ENCODE measurements around a stretch of chr10.

DNA sequence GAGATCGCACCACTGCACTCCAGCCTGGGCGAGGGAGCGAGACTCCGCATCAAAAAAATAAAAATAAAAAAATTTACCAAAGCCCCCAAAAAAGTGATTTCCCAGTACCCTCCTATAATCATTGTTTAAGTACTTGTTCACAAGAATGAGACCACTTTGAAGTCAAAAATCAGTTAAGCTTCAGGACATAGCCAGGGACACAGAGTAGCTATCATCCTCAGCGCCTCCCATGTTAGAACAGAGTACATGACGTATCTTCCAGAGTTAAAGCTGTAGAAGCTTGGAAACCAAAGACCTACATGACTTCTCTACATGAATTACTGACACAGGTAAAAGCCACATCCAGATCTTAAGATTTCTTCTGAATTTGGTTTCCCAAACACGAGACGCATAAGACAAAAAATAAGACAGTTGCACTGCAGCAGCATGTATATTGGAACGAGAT, 10.0 kb upstream of the EPC1 start:
- PRO-cap = no peak

DNA sequence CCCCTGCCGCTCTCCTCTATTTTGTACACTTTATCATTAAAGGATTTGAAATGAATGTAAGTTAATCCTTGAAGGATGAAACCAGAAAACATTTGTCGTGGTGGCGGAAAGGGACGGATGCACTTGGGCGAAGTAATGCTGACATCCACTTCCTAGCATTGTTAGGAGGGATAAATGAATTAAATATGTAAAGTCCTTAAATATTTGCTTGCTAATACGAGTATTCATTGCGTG, 553 bp downstream of the CCDC7 start:
- PRO-cap = no peak

GRCh38 chr10:32459308-32459558, 13.3 kb downstream of the CCDC7 start:
- PRO-cap = no peak

DNA sequence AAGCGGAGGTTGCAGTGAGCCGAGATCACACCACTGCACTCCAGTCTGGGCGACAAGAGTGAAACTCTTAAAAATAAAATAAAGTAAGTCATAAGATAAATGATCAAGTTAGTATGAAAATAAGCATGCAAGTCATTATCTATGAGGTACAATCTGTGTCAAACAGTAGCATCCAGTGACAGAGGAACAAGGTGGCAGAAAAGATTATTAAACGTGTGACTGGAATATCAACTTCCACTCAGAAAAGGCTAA, 30.4 kb downstream of the ITGB1 start:
- PRO-cap = no peak

DNA sequence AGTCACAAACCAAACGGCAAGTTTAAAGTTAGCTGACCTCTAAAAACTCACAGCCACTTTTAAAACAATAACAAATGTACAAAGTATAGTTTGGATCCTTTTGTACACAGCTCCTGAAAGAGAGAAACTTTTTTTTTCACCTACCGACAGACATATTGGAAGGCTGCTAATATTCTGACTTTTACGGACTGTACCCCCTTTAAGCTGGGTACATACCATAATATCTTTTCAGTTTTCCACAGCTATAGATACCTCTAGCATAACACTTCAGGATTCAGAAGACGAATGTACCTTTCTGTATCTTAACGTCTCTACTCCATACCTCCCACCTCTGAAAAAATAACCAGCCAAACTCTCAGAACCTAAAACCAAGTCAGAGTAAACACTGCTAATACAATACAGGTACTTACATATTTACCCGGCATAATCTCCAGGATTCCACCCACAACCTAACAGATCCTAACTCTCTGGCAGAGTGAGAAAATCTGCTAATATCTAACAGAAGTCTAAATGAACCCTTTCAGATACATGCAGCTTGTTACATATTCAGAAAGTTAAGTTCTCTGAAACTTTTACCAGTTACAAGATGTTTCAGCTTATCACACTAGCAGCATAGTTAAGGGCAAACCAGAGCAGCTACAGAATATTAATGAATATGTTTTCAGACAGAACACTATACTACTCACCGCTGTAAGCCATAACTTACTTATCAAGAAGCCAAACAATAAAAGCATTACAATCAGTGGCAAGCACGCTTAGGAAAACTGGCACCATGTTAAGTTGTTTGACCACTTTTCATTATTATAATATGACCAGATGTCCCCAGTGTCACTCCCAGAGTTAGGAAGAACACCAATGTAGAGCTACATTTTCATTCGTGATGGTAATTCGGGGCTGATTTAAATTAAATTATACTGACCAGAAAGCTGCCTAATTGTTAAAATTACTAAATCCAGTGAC, 2.9 kb downstream of the ITGB1 start:
- PRO-cap = no peak

GRCh38 chr10:32961332-32962528, 3.7 kb upstream of the ITGB1 start:
- PRO-cap = no peak

DNA sequence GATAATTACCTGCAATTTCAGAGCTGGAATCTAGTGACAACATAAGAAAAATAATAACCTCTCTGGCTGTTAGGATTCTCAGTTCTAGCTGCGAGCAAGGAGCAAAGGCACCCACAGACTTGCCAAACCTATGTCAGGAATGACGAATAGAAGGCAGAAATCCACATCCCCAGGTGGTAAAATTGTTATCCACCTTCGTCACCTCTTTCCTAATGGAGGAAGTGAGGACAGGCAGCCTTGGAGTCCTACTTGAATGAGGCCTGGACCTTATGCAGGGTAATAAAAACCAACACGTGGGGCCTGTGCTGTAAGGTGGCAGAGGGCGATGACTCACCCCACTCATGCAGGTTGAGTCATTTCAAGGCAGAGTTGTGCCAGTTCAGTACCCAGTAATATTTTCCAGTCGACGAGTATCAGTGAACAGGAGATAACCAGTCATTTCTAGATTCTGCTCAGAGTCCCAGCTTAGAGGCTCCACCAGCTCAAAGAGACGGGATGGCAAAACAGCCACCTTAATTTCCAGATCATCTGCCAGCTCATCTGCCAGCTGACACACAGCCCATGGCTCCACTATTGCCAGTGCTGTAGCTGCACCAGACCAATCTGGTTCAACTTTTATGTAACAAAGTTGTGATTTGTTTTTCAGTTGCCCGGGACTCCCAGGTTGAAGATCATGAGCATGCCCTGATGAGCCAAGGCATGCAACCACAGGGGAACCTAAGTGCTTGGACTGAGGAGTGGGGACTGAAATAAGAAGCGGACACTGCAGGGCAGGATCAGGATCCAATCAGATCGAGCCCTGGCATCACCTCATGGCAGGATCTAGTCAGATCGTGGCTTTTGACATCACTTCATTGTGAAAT, 176.1 kb upstream of the ITGB1 start:
- PRO-cap = unidirectional peak, plus-strand start at position 402 of the sequence

GRCh38 chr10:33142103-33142404, 184.0 kb upstream of the ITGB1 start:
- PRO-cap = no peak

GRCh38 chr10:33185998-33186652, 148.3 kb downstream of the NRP1 start:
- PRO-cap = no peak

- PRO-cap = no peak
Measured at GRCh38 chr10:33198543-33199134, 135.8 kb downstream of the NRP1 start.

GRCh38 chr10:33273164-33273680, 61.2 kb downstream of the NRP1 start:
- PRO-cap = no peak

DNA sequence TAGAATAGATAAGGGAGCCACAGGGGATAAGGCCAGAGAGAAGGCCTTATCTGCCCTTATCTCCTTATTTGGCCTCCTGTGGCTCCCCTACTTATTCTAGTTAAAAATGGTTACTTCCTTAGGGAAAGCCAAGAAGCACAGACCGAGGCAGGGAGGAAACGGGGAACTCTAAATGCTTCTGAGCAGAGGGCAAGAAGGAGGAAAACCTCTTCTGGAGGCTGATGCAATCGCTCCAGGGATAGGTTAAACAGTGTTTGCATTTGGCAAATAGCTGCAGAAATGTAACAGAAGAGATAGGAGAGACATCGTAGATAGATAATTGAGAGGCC, 18.6 kb downstream of the NRP1 start:
- PRO-cap = no peak

DNA sequence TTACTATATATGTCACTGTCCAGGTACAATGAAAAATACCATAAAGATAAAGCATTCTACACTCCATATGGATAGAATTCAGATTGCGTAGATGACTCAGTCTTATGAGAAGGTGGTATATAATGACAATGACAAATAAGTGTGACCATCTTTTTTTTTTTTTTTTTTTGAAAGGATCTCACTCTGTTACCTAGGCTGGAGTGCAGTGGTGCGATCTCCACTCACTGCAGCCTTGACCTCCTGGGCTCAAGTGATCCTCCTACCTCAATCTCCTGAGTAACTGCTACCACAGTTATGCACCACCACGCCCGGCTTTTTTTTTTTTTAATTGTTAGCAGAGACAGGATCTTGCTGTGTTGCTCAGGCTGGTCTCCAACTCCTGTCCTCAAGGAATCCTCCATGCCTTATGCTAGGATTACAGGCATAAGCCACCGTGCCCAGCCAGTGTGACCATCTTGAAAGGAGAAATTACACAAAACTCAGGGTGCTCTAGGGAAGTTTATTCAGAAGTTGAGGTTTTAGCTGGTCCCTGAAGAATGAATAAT, 43.2 kb upstream of the NRP1 start:
- PRO-cap = no peak

DNA sequence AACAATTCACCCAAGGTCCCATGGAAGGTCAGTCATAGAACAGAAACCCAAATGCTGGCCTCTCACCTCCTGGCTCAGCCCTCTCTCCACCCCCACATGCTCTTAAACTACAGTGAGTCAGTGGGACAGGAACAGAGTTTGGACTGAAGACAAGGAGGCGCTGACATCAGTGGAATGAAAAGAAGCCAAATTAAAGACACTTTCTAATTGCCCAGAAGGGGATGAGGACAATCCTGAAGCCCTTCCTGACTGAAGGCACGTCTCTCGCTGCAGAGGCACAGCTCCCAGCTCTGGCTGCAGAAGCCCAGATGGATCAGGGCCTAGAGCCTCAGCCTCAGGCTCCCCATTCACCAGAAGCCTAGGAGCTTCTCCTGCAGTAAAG, 369.4 kb upstream of the NRP1 start:
- PRO-cap = no peak

DNA sequence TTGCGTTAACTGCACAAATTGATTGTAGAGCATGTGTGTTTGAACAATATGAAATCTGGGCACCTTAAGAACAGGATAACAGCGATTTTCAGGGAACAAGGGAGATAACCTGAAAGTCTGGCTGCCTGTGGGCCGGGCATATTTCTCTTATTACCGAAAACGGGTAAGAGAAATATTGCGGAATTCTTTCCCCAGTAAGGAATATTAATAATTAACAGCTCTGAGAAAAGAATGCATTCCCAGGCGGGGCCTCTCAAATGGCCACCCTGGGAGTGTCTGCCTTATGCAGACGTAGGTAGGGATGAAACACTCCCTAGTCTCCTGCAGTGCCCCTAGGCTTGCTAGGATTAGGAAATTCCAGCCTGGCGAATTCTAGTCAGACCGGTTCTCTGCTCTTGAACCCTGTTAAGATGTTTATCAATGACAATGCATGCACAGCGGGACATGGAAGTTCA, 388.0 kb downstream of the PARD3 start:
- PRO-cap = no peak

DNA sequence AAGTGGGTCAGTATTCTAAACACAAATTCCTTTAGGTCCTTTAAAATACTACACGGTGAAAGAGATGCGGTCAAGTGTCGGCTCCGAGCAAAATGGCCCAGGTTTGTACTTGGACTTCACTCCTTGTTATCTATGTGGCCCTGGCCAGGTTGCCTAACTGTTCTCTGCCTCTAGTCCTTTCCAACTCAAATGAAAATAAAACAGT, 344.8 kb downstream of the PARD3 start:
- PRO-cap = no peak

DNA sequence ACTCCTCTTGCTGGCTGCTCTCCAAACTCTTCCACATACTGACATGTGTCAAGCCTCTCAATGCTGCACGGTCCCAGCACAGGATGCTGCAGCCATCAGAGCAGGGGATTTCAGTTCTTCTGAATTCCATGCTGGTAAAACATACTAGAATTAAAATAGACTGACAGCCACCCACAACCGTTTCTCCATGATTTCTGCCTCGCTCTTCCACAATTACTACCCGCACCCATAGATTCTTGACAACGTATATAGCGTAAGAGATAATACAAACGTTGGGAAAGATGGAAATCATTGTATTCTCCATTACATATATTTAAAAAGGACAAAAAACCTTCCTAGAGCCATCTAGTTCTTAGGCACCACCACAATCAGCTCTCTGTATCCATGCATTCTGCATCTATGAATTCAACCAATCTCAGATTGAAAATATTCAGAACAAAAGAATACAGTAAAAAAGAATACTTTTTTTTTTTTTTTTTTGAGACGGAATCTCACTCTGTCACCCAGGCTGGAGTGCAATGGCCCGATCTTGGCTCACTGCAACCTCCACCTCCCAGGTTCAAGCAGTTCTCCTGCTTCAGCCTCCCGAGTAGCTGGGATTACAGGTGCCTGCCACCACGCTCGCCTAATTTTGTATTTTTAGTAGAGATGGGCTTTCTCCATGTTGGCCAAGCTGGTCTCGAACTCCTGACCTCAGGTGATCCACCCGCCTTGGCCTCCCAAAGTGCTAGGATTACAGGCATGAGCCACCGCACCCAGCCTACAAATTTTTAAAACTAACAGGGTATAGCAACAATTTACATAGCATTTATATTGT, 206.8 kb downstream of the PARD3 start:
- PRO-cap = no peak

DNA sequence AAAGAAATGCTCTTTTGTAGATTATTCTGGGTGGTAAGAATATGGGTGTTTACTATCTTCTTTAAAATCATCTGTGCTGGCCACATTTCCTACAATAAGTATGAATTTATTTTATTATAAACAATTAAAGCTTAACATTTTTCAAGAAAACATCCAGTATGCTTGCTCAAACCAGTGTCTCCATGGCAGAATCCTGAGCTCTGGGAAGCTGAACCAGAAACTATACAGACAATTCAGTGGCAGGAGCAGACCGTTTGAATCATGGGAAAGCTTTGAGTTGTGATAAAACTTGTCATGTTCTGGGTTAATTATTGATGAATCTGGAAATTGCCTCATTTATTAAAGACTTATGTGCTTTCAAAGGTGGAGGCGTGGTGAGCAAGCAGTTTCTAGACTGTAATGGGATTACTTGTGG, 25.3 kb downstream of the PARD3 start:
- PRO-cap = no peak

DNA sequence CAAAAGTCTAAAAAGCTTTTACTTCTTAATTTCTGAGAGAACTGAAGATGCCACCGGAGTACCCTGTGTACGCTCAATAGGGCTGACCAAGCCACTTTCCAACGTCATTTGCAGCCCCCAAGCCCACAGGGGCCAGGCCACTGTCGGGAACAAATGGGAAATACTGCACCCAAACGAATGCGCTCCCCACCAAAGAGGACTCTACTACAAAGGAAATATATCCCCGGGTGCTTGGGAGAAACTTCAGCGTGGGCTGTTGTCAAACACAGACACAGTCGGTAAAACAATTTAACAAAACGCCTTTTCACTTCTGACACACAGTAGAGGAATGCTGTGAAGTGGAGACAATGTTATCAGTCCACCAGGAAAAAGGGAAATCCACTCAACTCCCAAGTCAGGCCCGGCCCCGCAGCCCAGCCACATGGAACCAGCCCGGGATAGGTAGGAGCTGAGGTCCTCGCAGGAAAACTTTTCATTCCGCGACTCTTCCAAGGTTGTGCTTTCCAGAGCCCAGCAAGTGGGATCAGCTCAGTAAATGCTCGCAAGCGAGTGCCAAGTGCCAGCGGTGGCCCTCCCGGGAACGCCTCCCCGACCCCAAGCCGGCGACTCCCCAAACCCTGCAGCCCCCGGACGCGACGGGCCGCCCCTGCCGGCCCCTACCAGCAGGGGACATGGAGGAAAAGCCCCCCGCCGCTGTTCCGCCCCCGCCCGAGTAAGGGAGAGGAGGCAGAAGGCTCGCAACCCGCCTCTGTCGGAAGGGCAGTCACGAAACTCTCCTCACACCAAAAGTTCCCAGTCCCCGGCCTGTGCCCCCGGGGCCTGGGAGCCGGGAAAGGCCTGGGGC, 1.2 kb downstream of the PARD3 start:
- PRO-cap = no peak

DNA sequence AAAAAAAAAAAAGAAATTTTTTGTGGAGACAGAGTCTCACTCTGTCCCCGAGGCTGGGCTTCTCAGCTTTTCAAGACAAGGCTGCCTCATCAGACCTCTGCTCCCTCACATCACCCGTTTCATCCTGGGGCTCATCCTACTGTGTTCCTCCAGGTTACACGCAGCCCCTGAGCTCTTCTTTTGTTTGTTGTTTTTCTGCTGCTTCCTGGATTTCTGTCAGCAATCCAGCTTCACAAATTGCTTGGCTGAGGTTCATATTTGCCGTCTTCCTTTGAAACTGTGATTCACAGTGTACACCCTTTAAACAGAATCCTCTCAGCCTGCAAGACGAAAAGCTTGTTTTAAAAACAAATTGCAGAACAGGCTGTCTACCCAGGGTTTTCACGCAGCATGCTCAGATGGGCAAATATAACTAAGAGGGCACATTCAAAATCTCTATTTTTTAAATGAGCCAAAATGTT, 39.0 kb upstream of the PARD3 start:
- PRO-cap = no peak